ENCODE measurements around a stretch of chr17.

GRCh38 chr17:83196876-83197577, 117.6 kb downstream of the METRNL start:
- RRBS = no CpG with 5 or more reads among the region's 21 CpGs

Measured in islet of Langerhans (tissue), 1 donor.